ENCODE measurements around a stretch of chr16.

GRCh38 chr16:85655835-85656708 lies 32.7 kb downstream of the GINS2 start:
- RRBS = no CpG with 5 or more reads among the region's 61 CpGs

- RRBS = no CpG with 5 or more reads among the region's 10 CpGs
Measured at GRCh38 chr16:85681126-85681683, 7.5 kb downstream of the GINS2 start.

GRCh38 chr16:85733212-85733589 lies 17.7 kb downstream of the C16orf74 start:
- RRBS = no CpG with 5 or more reads among the region's 9 CpGs

DNA sequence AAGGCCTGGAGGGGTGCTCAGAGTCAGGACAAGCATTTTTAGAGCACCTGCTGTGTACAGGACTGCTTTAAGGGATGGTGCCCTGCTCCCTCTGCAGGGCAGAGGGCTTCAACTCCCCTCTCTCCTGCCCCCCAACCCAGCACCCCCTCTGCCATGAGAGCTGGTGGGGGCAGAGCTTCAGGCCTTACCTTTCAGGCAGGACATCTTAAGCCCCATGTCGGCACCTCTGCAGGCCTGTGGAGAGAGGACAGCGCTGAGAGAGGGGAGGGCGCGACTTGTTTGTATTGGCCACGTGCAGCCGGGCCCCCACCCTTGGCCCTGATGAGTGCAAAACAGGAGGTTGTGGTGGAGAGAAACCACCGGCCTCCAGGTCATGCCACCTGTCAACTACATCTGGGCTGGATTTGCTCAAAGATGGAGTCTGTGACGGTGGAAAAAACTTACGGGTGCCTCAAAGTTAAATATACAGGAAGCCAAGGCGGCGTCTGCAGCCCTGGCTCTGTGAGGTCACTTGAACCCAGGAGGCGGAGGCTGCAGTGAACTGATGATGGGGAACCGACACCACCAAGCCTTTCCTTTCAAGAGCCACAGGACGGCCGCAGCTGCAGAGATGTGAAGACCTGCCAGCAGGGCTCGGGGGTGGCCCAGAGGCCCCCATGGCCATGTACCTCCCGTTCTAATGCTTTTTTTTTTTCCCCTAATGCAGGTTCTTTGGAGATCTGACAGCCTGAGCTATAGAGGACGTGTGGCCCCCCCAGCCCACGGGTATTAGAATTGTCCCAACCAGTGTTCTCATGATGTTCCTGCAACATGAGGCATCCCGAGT lies 15.7 kb downstream of the C16orf74 start:
- RRBS = 52% methylated on average over 2 of the region's 20 CpGs

GRCh38 chr16:85801612-85802344 lies 2.3 kb downstream of the COX4I1 start:
- RRBS = no CpG with 5 or more reads among the region's 11 CpGs

DNA sequence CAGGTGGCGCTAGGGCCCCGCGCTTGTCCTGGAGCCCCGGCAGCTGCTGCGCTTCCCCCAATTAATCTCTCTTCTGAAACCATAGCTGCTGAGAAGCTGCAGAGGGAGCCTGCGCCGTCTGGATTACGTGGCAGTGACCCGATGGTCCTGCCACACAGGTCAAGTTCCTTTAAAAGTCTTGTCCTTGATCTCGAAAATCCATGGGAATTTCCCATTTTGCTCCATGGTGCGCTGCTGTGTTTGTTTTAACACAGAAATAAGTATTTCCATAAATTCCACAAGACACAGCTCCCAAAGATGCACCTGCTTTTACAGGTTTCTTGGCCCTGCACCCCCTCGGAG lies 22.0 kb downstream of the COX4I1 start:
- RRBS = 2% methylated on average over 4 of the region's 12 CpGs

DNA sequence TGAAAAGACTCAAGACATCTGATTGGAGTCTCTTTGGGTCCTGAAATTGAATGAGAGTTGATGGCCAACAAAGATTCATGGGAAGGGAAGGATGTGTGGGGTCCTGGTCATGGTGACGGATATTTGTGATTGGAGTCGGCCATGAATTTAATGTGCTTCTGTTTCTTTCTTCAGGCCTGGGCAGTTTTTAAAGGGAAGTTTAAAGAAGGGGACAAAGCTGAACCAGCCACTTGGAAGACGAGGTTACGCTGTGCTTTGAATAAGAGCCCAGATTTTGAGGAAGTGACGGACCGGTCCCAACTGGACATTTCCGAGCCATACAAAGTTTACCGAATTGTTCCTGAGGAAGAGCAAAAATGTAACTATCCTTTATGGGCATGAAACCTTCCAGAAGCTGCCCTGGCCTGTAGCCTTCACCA lies 9.9 kb downstream of the IRF8 start:
- RRBS = no CpG with 5 or more reads among the region's 8 CpGs

DNA sequence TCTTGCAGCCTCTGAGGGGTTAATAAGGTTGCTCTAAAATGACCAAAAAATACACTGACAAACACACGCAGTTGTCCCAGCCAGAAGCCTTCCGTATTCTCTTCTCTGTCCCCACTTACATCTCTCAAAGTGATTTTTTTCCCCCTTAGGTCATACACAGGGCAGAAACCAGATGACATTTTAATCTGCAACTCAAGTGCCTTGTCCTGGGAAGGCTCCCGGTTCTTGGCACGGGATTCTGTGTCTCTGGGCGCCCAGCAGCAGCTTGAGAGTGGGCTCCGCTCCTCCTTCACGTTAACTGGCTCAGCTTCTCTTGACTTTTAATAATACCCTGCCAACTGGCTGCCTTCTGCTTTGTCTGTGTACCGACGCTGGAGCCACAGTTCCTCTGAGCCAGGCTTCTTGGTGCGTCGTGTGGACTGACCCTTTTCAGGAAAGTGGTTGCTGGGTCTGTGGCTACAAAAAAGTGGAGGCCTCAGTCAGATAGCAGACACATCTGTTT lies 64.7 kb downstream of the IRF8 start:
- RRBS = no CpG with 5 or more reads among the region's 11 CpGs

DNA sequence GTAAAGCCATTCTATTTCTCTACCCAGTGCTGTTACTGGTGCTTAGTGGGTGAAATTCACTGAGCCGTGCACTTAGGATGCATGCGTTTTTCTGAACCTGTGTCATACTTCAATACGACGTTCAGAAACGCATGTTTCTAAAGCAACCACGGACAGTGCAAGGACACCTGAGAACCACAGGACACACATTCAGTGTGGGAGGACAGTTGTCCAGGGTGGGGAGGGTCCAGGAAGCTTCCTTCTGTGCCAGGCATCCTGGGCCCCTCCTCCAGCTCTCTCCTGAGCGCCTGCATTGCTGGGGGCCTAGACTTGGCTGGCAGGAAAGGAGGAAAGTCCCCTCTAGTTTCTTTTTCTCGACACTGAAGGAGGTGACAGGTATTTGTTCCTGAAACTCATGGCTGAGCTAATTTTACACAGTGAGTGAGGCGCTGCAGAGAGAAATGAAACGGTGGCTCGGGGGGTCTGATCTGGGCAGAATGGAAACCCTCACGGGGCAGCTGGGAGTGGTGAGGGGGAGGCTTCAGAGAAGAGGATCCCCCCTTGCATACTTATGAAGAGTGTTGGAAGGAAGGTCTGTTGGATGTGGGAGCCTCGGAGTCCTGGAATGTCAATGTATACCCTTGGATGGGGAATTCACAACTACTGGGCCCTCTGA lies 89.9 kb downstream of the IRF8 start:
- RRBS = no CpG with 5 or more reads among the region's 13 CpGs

DNA sequence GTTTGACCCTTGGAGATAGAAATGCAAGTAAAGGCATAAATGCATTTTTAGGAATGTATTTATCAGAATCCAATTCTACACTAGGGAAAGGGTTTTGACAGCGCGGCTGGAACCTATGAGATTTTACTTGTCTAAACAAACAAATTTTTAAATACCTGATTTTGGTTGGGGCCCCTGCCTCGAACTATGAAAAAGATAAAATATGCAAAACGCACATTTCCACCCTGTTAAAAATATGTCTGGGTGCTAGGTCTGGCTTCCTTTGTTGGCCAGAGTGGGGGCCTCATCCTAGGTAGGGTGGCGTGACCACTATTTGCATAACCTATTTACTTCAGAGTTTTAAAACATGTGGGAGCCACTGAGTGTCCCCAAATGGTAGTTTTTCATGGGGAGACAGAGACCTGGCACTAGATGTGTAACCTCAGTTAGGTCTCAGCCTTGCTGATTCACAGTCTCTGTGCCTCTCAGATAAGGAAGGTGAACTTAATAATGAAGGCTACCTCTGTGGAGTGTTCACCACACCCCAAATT lies 103.1 kb downstream of the IRF8 start:
- RRBS = no CpG with 5 or more reads among the region's 5 CpGs

DNA sequence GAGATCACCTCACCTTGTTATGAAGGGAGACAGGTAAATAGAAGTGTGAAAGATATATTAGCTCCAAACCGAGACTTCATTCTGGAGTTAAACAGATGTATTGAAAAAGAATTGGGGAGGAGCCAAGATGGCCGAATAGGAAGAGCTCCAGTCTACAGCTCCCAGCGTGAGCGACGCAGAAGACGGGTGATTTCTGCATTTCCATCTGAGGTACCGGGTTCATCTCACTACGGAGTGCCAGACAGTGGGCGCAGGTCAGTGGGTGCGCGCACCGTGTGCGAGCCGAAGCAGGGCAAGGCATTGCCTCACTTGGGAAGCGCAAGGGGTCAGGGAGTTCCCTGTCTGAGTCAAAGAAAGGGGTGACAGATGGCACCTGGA lies 248.3 kb upstream of the FOXF1 start:
- RRBS = no CpG with 5 or more reads among the region's 15 CpGs

- RRBS = no CpG with 5 or more reads among the region's 13 CpGs
Measured at GRCh38 chr16:86462616-86463154, 47.6 kb upstream of the FOXF1 start.

DNA sequence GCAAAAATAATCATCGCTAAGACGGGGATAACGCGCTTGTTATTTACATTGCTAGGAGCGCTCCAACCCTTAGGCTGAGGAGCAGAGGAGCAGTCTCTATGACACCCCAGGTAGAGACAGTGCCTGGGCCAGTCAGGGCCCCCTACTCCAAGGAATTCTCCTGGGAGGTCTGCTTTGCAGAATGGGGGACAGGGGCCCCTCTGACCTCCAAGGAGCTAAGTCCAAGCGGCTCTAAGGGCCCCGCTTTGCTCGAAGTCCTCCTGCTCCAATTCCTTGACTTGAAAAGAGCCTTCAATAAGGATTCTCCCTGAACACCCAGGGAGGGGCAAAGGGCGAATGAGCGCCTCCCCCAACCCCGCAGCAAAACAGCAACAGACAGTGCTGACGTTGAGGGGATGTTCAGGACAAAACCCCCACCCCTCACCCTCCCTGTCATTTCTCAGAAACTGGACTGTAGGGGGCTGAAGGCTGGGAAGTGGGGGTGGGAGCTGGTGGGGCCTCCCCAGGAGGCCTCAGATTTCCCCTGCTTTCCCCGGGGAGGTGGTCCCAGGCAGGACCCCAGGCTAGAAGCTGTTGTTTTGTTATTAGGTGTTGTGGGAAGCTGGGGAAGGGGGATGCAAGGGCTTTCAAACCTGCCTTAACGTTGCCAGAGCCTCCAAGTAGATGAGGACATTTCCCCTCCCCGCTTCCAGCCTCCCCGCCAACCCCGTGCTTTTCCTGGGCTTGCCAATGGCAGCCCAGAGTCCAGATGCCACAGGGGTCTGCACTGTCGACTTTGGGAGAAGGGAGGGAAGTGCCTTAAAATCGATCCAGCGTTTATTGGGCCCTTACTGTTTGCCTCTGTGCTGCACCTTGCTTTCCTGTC lies 10.1 kb upstream of the FOXF1 start:
- RRBS = no CpG with 5 or more reads among the region's 20 CpGs

- RRBS = 2% methylated on average over 48 of the region's 113 CpGs
Measured at GRCh38 chr16:86509357-86510321, 688 bp upstream of the FOXF1 start.

GRCh38 chr16:86555399-86555886 lies 408 bp upstream of the MTHFSD start:
- RRBS = 5% methylated on average over 14 of the region's 29 CpGs

- RRBS = 6% methylated on average over 9 of the region's 21 CpGs
Measured at GRCh38 chr16:86576431-86576764, 2.0 kb upstream of the FOXL1 start.

- RRBS = no CpG with 5 or more reads among the region's 6 CpGs
Measured at GRCh38 chr16:86581582-86582000, 3.2 kb downstream of the FOXL1 start.

DNA sequence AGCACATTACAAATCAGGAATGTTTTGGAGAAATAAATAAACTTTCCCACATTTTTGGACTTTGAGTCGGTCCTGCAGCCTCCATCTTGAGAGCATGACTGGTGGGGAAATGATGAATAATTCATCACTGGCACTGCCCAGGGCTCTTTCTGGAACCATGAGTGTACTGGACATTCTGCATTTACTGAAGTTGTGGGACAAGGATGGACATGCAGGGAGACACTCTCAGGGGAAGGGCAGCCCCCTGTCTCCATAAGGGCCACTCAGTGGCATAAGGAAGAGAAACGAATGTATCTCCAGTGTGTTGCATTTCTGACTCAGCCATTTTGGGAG lies 8.0 kb downstream of the FOXL1 start:
- RRBS = no CpG with 5 or more reads among the region's 2 CpGs

GRCh38 chr16:87160042-87160518 lies 157.1 kb downstream of the C16orf95 start:
- RRBS = no CpG with 5 or more reads among the region's 12 CpGs

DNA sequence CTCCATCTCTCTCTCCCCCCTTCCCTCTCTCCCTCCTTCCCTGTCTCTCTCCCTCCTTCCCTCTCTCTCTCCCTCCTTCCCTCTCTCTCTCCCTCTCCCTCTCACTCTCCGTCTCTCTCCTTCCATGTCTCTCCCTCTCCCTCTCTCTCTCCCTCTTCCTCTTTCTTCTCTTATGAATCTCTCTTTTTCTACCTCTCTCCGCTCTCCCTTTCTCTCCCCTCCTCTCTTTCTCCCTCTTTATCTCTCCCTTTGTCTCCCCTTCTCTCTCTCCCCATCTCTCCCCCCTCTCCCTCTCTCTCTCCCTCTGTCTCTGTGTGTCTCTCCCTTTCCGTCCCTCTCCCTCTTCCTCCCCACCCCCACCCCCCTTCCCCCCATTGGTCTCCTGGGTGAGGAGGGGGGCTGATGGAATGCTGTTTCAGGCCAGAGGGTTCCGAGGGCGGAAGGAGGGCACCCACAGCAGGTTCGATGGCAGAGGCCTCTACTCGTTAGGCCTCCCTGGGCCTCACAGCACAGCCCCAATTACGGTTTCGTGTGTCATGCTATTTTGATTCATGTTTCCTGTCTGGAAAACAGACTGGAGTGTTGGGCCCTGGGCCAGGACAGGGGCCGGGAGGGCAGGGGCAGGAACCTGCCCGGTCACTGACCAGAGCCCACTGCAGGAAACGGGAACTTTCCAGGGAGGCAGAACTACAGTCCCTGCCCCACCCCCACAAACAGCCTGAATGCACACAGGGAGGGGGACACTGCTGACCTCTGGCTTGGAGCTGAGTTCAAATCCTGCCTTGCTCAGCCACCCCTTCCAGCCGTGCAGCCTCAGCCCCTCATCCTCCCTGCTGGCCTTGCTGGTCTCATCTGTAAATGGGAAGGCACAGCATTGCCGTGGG lies 138.3 kb downstream of the C16orf95 start:
- RRBS = no CpG with 5 or more reads among the region's 14 CpGs

Data from zone of skin (tissue), 1 donor.